ENCODE data around the gene TBC1D8.

GRCh38 chr2:99133999-99134837, 7.3 kb upstream of the C2orf15 start:
- PRO-cap = no peak

DNA sequence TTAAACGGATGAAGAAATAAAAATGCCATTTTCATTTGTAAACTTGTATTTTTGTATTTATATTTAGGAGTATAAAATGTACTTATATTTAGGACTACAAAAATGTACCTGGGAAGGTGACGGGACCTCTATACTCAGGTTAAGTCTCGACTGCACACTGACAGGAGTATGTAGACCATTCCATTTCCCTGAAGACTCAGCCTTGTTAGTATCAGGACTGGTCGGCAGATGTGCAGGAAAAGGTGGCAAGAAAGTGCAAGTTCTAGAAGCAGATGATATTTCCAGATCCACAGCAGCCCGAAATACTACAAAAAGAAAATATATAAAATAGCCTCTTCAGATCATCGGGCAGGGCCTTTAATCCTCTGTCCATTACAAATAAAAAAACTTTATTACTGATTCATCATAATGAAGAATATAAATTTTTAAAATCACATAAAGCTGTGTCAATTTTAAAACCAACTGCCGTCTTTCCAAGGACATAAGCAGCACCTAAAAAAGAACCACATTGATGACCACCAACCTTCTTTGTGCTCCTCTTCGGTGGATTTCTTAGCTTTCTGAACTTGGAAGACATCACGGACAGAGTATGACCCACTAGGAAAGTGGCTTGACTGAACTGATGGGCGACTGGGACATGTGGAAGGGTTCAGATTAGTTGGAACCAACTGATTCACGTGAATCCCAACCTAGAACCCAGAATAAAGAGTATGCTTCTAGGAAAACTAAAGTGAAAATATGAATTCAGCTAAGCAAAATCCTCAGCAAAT, 68.8 kb downstream of the EIF5B start:
- PRO-cap = no peak

GRCh38 chr2:99930302-99930746, 212.1 kb downstream of the AFF3 start:
- PRO-cap = no peak

GRCh38 chr2:99971179-99971620, 171.2 kb downstream of the AFF3 start:
- PRO-cap = no peak

- PRO-cap = no peak
Measured at GRCh38 chr2:100012311-100012933, 130.0 kb downstream of the AFF3 start.

DNA sequence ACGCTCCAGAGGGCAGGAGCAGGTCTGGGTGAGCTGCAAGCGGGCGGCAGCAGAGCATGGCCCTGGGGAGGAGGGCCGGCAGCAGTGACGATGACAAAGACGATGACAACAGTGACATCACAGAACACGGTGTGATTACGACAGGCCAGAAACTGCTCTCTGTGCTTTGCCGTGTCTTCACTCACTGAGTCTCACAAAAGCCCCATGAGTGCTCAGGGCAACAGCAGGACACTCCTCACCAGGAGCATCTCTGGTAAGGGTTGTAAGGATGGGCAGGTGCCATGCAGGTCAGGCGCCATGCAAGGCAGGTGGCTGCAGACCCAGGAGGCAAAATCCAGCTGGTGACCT, 23.2 kb downstream of the CHST10 start:
- PRO-cap = no peak

GRCh38 chr2:100409890-100410383, 7.5 kb downstream of the CHST10 start:
- PRO-cap = no peak

GRCh38 chr2:100825301-100825855, 5.4 kb downstream of the NPAS2 start:
- PRO-cap = unidirectional peak, minus-strand start at chr2:100825602

DNA sequence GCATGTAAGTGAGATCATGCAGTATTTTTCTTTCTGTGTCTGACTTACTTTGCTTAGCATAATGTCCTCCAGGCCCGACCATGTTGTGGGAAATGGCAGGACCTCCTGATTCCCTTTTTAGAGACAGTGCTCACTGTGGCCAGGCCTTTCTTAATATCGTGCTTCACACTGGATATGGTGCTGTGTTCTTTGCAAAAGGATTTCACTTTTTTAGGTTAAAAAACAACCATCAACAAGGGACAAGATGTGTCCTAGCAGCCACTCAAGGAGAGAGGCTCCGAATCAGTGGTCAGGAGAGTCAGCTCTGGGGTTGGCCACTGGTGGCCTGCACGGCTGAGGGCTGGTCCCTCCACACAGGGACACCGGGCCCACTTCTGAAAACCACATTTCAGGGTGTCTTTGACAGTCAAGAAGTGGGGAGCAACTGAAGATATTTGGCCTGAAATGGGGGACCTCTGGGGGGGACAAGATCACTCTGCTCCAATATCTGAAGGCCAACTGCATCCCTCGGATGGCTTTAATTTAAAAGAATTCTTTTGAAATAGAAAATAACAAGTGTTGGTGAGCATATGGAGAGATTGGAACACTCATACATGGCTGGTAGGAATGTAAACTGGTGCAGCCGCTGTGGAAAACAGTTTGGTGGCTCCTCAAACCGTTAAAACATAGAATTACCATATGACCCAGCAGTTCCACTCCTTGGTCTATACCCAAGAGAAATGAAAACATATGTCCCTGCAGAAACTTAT, 59.8 kb downstream of the NPAS2 start:
- PRO-cap = no peak

- PRO-cap = no peak
Measured at GRCh38 chr2:100976782-100977501, 25.1 kb upstream of the RPL31 start.

- PRO-cap = no peak
Measured at GRCh38 chr2:100989007-100989822, 12.9 kb upstream of the RPL31 start.

DNA sequence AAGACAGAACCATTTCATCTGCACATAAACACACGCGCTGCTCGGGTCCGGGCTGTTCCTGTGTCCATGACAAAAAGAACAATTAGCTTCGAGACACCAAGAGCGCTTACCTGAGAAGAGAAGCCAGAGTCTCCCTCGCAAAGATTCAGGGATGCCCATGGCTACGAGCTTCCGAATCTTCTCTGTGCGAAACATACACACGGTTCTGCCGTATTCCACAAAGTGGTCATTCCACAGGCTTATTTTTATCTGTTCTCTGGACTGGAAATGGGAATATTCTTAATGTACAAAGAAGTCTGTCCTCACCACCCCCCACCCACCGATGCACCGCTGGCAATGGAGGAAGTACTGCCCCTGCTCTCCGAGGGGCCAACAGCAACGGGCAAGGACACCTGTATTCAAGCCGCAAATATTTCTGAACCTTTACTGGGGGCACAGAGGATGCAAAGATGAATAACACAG, 33.9 kb downstream of the RPL31 start:
- PRO-cap = no peak

GRCh38 chr2:101111740-101112384, 39.3 kb downstream of the TBC1D8 start:
- PRO-cap = no peak

- PRO-cap = bidirectional peak, plus-strand start at chr2:101125145, minus-strand start at chr2:101125046
Measured at GRCh38 chr2:101124368-101125795, 26.3 kb downstream of the TBC1D8 start.

DNA sequence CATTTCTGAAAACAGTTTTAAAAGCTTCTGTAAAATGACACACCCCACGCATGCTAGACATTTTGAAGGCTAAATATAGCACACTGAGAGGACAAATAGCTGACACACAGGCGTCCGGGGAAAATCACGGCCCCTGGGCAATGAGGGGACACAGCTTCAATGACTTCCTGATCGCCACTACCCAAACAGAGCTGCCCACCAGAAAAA, 10.9 kb downstream of the TBC1D8 start:
- PRO-cap = no peak

DNA sequence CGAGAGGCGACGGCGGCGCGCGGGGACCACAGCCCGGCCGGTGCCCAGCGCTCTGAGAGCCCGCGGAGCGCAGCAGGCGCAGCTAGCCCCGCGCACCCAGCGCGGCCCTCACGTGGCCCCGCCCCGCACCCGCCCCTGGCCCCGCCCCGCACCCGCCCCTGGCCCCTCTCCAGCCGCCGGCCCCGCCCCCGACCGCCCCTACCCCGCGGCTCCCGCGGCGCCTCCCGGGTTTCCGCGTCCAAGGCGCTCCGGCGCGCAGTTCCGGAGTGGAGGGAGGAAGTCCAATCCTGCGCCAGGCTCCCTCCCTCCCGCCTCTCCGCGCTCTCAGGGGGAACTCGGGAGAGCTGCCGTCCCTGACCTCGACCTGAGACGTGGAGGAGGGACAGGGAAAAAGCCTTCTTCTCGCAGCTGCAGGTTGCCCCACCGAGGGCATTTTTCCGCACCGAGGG, at the start of gene TBC1D8:
TBC1D8 (minus strand) TSS at position 54 of the 449 bp plus-strand sequence.
- PRO-cap = bidirectional peak, plus-strand start at position 227 of the sequence, minus-strand start at position 54 of the sequence

DNA sequence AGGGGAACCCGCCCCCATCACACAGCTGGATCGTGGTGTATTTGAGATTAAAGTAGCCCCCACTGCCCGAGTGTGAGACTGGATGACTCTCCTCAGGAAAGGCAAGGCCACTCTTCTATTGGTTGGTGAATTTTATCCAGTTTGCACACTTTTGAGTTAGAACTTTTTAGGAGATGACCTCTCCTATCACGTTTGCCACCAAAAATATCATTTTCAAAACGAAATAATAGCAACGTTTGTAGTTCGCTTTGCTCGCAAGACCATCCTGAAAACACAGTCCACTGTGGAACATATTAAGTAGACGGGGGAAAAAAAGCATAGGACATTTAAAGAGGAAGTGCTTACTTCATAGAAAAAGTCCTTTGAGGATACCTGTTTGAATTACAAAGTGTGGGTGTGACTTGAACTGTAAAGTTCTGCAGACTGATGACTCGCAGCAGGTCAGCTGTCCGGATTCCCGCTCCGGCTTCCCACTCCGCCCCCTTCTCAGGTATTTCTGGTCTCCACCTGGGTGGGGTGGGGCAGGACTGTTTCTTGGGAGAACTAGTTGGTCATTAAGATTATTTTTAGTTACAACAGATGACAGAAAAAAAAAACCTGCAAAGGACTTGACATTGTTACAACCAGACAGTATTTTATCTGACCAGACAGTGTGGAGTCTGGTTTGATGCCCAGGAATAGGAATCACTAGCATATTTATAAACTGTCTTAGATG, 13.2 kb downstream of the CNOT11 start:
- PRO-cap = no peak

DNA sequence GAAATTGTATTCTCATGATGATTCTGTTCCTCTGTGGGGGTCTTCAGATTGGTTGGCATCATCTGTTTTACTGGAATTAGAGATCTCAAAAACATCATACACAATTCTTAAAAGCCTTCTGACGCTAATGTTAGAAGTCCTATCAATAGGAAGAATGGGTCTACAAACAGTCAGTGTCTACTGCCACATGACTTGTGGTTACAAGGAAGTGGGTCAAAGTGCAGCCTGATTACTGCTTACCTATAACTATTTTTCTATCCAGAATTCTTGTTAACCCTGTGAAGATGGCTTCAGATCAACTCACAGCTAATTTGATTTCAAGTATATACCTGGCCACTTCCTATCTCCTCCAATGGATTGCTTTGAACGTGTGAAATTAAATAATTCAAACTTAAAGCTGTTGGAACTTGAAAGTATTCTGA, 2.9 kb upstream of the RNF149 start:
- PRO-cap = no peak

GRCh38 chr2:101698829-101699794, 1.6 kb downstream of the MAP4K4 start:
- PRO-cap = no peak

- PRO-cap = no peak
Measured at GRCh38 chr2:101700226-101700865, 2.8 kb downstream of the MAP4K4 start.